ENCODE measurements around the genes DEFB129 and FAM110A.

DNA sequence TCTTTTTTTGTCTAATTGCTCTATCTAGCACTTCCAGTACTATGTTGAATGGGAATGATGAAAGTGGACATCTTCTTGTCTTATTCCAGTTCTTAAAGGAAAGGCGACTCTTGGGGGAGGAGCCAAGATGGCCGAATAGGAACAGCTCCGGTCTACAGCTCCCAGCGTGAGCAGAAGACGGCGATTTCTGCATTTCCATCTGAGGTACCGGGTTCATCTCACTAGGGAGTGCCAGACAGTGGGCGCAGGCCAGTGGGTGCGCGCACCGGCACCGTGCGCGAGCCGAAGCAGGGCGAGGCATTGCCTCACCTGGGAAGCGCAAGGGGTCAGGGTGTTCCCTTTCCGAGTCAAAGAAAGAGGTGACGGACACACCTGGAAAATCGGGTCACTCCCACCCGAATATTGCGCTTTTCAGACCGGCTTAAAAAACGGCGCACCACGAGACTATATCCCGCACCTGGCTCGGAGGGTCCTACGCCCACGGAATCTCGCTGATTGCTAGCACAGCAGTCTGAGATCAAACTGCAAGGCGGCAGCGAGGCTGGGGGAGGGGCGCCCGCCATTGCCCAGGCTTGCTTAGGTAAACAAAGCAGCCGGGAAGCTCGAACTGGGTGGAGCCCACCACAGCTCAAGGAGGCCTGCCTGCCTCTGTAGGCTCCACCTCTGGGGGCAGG lies 12.4 kb upstream of the DEFB126 start:
- PRO-cap = no peak

GRCh38 chr20:137548-138068 lies 4.8 kb upstream of the DEFB126 start:
- PRO-cap = no peak

DNA sequence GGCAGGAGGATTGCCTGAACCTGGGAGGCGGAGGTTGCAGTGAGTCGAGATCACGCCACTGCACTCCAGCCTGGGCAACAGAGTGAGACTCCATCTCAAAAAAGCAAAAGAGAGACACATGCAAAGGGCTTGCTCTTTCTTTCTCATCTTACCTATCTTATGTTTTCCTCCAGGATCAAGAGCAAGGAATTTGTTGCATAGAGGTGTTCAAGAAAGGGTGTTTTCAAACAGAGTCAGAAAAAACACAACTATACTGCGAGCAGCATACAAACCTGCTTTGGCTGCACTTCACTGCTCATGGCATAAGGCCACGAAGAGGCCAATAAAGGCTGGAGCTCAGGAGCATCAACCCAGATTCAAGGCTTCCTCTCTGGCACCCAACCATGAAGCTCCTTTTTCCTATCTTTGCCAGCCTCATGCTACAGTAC lies at the start of gene DEFB129:
Gene DEFB129 (plus strand): TSS at position 353 of the 428 bp plus-strand sequence.
- PRO-cap = no peak

GRCh38 chr20:278446-279635 lies 11.7 kb downstream of the C20orf96 start:
- PRO-cap = no peak

- PRO-cap = bidirectional peak, plus-strand start at chr20:326169, minus-strand start at chr20:326245; bidirectional peak, plus-strand start at chr20:326448, minus-strand start at chr20:326487
Observed at GRCh38 chr20:325984-326514, 697 bp downstream of the SOX12 start.

DNA sequence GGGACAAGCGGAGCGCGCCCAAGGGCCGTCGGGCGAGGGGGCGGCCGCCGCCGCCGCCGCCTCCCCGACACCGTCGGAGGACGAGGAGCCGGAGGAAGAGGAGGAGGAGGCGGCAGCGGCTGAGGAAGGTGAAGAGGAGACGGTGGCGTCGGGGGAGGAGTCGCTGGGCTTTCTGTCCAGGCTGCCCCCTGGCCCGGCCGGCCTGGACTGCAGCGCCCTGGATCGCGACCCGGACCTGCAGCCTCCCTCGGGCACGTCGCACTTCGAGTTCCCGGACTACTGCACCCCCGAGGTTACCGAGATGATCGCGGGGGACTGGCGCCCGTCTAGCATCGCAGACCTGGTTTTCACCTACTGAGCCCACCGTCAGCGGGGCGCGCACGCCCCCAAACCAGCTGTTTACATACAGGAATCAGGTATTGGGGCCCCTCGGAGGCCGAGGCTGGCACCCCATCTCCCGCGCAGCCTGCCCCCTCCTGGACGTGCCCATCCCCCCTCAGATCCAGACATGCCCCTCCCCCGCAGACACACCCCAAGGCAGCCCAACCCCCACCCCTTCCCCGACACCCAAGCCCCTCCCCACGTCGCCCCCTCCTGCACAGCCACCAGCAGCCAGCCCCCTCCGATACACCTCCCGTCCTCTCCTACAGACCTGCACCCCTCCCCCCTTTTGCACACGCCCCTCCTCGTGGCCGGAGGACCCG lies 1.3 kb downstream of the SOX12 start:
- PRO-cap = bidirectional peak, plus-strand start at position 234 of the sequence, minus-strand start at position 211 of the sequence; bidirectional peak, plus-strand start at position 407 of the sequence, minus-strand start at position 353 of the sequence; bidirectional peak, plus-strand start outside the sequence, minus-strand start at position 646 of the sequence

DNA sequence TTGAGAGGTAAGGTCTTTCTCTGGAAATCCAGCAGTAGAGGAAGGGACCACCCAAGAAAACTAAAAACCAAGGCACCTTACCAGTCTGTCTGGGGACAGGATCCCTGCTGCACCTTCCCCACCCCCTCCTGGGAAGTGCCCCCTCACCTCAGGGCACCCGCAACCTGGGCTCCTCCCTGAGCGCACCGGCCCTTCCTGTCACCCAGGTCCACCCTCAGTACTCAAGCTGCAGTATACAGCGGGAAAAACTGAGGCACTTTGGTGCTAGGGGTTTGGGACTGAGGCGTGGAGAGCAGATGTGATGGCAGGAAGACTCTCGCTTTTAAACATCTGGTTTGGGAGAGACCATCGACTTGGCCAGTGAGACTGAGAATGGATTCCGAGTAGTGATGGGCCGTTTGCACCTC lies 2.4 kb downstream of the SOX12 start:
- PRO-cap = no peak

DNA sequence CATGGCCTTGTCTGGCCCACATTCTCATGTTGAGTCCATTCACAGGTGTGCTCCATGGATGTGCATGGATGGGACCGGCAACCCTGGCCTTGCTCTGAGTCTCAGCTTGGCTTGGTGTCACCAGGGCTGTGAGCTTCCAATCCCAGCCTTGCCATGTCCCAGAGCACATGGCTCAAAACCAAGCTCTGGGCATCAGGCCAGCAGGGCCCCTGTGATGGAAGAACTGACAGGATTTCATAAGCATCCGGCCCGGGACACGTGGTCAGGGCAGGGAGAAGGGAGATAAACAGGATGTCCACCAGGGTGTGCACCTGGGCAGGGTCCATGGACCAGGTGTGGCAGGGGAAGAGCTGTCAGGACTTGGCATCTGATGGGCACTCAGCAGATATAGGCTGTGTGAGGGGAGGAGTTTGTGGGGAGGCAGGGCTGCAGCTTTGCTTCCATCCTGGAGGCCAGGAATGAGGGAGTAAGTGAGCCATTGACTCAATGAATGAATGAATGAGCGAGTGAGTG lies 15.5 kb downstream of the NRSN2 start:
- PRO-cap = no peak

GRCh38 chr20:396413-397282 lies 11.5 kb upstream of the RBCK1 start:
- PRO-cap = no peak

- PRO-cap = no peak
Observed at GRCh38 chr20:413591-413916, 5.5 kb downstream of the RBCK1 start.

DNA sequence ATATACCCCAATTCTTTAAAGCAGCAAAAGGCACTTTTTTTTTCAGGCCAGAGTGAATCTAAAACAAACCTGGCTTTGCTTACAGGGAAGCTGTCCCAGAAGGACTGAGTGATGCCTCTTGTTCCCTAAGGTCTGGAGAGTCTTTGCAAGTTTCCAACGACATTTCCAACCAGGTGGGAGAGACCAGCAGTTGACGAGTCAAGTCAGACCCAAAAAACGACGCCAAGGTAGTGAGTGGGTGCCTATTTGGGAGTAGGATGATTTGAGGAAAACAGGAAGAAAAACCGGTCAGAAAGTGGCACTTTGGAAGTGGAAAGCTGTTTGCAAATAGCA lies 25.0 kb downstream of the TBC1D20 start:
- PRO-cap = no peak

DNA sequence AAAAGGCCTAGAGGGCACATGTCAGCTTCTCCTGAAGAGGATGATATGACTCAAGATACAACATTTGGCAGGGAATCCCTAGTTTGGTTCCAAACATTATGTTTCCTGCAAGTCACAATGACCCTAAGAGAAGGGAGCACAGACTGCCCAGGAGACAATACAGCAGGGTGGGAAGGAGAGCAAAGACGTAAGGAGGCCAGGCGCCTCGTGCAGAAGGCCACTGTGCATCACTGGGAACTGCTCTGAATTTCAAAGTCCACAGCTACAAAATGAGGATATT lies 17.2 kb downstream of the TBC1D20 start:
- PRO-cap = no peak

GRCh38 chr20:676236-676963 lies 798 bp upstream of the SCRT2 start:
- PRO-cap = no peak

DNA sequence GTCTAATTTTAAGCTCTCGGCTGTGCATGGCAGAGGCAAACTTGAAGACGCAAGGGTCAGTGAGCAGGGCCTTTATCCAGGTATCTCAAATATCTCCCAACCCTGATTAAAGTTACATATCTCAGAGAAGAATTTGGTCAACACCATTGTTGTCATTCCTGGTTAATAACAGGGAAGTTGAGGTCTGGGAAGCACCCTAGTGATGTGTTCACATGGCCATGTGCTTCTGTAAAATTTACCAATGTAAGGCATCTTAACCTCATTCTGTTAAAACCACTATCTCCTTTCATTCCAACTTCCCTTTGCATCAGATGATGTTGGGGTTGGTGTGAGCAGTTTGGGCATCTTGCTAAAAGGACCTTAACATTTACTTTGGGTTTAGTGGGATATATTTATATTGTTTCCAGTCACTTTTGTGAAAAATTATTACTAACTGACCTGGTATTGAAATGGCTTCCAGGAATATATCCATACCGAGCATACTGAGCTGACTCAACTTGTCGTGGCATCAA lies 3.9 kb upstream of the FAM110A start:
- PRO-cap = no peak

DNA sequence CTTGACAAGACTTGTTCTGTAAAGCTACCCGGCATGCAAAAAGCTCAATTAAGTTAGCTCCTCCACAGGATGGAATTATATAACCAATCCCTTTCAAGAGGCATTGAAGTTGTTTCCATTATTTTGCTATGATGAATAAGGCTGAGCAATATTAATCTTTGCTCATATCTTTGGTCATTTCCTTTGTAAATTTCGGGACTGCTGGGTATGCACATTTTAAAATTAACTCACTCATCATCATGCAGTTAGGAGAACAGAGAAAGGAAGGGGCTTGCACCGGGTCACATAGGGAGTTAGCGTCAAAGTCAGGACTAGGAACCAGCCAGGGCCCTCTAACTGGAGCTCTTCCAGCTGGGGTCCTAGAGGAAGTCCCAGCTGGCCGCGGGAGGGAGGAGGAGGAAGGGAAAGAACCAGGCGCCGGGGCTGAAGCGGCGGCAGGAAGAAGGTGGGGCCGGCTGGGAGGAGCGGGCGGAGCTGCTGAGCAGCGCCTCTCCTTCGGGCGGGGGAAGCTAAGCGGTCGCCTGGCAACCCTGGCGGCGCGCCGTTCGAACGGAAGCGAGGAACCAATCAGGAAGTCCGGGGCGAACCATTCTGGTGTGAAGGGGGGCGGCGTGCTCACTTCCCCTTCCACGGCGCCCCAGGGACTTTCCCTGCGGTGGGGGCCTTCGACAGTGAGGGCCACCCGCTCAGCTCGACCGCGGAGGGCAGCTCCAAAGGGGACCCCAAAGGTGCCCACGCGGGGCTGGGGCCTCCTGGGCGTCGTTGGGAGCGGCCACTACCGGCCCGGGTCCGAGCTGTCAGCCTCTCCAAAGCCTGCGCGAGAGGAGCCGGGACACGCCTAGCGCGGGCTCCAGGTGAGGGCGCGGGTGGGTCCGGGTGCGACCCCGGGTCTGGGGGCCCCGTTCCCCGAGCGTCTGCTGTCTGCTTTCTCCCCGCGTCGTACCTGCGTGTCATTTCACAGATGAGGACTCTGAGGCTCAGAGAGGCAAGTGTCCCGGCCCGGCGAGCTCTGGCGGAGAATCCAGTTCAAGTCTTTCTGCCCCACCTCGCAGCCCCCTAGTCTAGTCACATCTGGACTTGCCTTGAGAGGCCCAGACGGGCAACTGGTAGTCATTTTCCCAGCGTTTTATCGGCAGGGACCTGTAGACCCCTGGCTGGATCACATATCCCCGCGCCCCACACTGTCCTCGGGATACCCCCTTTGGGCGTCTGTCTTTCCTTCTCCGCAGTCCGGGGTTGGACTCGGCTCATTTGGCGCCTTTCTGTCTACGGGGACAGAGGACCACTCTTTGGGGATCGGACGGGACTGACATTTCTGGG lies at the start of gene FAM110A:
Gene FAM110A (plus strand): TSS at position 618 of the 1,320 bp plus-strand sequence.
- PRO-cap = unidirectional peak, plus-strand start at position 292 of the sequence

GRCh38 chr20:843831-844197 lies 10.3 kb downstream of the FAM110A start:
- PRO-cap = no peak

DNA sequence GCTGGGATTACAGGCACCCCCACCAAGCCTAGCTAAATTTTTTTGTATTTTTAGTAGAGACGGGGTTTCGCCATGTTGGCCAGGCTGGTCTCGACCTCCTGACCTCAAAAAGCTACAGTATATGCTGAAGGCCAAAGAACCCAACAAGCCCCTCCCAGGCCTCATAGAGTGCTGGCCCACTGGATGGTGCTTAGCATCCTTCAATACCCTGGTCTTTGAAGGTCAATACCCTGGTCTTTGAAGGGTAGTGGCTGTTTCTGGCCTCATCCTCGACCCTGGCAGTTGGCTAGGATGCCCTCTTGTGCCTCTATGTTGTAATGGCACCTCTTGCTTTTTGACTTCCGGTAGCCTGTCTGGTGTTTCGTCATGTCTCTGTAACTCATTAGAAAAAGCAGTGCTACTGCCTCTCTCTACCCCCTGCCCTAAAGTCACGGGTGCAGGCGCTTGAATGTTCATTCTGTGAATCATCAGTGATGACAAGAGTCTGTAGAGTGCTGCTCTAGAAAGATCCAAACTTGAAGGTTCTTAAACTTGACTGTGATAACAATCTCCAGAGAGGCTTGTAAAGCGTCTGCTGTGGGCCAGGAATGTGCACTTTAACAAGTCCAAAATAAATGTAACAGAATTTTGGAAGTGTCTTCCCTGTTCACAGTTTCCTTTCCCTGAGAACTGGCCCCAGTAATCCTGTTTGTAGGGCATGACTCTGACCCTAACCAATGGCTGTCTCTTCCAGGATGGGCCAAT lies 28.3 kb downstream of the RSPO4 start:
- PRO-cap = no peak

- PRO-cap = no peak
Observed at GRCh38 chr20:1122373-1123059, 4.1 kb downstream of the PSMF1 start.

DNA sequence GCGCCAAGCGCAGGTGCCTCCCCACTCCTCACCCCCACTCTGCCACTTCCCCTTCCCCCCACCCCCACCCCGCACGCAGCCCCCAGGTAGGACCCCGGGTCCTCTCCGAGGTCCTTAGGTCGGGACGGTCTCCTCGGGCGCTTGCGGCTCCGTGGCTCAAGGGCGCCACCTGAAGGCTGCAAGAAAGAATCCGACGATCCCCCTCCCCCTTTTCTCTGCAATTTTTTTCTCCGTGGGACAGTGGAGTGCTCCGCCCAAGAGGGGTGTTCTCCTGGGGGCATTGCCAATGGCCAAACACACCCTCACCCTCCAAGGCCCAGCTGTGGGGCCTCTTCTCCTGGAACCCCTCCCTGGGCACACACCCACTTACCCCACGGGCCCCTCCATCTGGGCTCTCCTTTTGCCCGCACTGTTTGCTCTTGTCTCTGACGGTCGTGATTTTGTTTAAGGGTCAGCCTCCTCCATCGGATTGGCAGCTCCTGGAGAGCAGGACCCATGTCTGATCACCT lies 1.0 kb upstream of the TMEM74B start:
- PRO-cap = no peak

GRCh38 chr20:1336652-1337559 lies 8.0 kb upstream of the SDCBP2 start:
- PRO-cap = no peak